Pulmonary lymph node (tissue), 1 donor: Measurements from ENCODE around the genes PRR3 and ABCF1.

DNA sequence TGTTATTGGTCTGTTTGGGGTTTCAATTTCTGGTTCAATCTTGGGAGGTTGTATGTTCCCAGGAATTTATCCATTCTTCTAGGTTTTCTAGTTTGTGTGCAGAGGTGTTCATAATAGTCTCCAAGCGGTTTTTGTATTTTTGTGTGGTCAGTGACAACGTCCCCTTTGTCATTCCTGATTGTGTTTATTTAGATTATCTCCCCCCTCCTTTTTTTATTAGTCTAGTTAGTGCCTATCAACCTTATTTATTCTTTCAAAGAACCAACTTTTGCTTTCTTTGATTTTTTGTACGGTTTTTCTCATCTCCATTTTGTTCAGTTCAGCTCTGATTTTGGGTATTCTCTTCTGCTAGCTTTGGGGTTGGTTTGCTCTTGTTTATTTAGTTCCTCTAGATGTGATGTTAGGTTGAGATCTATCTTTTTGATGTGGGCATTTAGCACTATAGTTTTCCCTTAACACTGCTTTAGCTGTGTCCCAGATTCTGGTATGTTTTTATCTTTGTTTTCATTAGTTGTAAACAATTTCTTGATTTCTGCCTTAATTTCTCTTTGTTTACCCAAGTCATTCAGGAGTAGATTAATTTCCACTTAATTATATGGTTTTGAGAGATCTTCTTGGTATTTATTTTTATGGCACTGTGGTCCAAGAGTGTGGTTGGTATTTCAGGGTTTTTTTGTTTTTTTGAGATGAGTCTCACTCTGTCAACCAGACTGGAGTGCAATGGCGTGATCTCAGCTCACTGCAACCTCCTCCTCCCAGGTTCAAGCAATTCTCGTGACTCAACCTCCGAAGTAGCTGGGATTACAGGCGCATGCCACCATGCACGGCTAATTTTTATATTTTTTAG lies 26.2 kb upstream of the TRIM39 start:
- PRO-cap = no peak

DNA sequence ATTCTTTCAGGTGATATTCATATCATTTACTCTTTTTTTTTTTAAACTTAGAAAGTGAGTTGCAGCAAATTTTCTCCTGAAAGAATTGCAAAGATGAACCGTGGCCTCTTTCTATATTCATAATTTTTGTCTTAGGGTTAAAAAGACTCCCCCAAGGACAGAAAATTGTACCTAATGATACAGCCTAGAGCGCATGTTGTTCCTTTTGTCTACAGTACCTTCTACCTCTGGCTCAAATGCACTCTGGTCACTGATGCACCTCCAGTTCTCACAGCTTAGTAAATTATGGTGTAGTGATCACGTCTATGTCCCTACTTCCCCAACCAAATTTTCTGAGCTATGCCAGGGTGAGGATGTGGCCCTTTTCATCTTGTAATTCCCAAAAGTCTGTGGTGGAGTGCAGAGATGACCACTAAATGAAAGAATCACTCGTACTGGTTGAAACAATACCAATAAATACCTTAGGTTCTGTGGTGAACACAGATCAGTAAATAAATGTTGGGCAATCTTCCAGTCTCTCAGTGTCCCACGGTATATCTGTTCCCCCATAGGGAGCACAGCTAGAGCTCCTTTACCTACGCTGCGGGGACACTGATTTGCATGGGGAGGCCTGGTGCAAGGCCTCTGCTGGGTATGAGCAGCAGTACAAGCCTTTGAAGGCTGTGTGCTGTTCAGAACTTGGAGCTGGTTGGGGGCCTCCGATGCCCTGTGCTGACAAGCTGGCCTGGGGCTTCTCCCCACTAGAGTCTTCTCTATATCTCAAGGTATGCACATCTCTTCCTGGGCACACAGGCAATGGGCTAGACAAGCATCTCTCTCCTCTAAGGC lies 20.6 kb upstream of the TRIM39 start:
- PRO-cap = no peak

DNA sequence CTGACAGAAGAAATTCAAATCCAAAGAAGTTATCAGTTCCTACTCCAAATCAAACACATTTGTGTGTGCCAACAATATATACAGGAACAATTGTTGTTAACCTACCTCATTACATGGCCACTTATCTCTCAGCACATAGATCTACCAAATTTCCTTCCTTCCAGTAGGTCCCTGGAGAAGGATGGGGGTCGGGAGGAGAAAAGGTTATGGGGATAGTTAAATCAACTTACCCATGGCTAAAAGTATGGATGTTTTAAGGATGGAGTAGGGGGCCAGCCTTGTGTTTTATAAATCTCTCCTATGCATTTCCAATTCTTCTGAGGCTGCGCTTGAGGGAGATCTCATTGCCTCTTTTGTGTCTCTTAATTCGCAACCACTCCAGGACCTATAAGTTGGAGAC lies 1.1 kb downstream of the TRIM39 start:
- PRO-cap = no peak

DNA sequence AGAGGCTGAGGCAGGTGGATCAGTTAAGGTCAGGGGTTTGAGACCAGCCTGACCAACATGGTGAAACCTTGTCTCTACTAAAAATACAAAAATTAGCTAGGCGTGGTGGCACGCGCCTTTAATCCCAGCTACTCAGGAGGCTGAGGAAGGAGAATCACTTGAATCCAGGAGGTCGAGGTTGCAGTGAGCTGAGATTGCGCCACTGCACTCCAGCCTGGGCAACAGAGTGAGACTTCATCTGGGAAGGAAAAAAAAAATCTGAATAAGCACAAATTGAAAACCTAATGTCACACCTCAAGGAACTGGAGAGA lies 40.0 kb downstream of the RPP21 start:
- PRO-cap = no peak

DNA sequence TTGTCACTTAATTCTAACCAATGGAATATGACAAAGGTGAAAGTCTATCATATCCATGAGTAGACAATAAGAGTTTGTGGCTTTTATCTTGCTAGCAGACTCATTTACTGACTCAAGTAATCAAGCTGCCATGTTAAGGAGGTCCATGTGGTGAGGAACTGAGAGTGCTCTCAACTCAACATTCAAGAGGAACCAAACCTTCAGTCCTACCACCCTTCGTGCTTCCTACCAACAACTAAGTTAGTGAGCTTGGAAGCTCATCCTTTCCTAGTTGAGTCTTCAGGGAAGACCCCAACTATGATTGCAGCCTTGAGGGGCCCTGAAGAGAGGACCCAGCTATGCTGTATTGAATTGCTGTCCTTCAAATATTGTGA lies 19.2 kb downstream of the HLA-E start:
- PRO-cap = no peak

- PRO-cap = no peak
These were observed 13.3 kb downstream of the GNL1 start for GRCh38 chr6:30542869-30543455.

- PRO-cap = unidirectional peak, minus-strand start at chr6:30555688
These were observed 837 bp downstream of the GNL1 start for GRCh38 chr6:30555531-30555773.

GRCh38 chr6:30557164-30558163 lies at the start of gene PRR3:
TSS of gene PRR3 (plus strand) at chr6:30557295.
- PRO-cap = bidirectional peak, plus-strand start at chr6:30557314, minus-strand start at chr6:30557220; bidirectional peak, plus-strand start at chr6:30557744, minus-strand start at chr6:30557661

- PRO-cap = bidirectional peak, plus-strand start at chr6:30571454, minus-strand start at chr6:30571254
These were observed at the start of gene ABCF1 for GRCh38 chr6:30571359-30571914. TSS of gene ABCF1 (plus strand) at chr6:30571442.

DNA sequence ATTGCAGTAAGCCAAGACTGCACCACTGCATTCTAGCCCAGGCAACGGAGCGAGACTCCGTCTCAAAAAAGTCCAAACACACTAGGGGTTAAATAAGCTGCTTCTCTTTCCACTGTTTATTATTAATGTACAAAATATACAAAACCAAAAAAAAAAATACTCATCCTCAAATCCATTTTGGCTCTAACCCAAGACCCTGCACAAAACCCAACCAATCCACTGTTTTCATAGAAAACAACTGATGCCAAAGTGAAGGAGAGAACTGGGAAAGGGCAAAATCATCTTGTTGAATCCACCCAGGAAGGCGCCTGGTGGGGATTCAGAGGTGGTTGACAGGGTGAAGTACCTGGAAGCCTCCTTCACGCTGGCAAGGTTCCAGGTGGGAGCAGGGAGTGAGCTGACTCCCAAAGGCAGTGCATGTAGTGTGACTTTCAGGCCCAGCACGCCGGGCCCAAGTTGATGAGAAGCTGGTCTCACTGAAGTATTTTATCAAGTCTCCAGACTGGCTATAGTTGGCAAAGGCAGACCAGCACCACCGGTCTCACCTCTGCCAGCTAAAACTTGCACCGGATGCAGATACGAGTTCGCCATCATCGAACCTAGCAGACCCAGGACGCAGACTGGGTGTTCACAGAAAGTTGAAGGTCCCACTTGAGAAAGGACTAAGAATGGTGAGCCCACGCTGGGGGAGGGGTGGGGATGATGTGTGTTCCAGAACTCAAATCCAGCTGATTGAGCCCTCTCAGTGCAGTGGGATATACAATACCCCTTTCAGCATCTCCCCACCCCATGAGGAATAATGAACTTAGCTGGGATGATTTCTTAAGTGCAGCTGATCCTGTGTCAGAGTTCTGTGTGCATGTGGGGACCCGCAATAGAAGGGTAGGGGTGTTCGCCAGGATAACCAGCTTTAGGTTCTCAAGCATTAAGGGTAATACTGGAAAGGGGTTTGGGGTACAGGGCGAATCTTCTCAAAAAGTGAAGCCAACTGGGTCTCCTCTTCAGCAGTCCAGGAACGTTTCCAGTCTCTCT lies 16.4 kb downstream of the PPP1R10 start:
- PRO-cap = no peak

DNA sequence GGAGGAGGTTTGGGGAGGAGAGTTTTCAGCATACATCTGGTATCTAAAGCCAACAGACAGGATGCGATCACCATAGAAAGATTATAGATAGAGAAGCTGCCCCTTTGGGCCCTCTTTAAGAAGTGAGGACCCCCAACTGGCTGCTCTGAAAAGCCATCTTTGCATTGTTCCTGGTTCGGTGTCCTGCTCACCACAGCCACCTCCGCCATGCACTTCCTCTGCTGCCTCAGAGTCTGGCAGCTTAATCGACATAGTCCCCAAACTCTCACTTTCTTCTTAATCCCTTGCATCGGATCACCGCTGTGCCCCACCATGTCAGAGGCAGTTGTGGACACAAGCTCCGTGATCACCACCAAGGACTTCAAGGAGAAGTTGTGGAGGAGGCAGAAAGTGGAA lies 6.6 kb downstream of the ATAT1 start:
- PRO-cap = no peak

DNA sequence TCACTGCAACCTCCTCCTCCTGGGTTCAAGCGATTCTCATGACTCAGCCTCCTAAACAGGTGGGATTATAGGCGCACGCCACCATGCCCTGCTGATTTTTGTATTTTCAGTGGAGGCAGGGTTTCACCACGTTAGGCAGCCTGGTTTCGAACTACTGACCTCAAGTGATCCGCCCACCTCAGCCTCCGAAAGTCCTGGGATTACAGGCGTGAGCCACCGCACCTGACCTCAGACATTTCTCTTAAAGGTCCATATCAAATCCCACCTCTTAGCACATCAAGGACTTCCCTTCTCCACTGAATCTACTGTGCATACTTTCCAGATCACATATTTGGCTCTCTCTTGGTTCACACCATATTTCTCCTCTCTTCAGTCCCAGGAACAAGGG lies 12.0 kb downstream of the C6orf136 start:
- PRO-cap = no peak

- PRO-cap = no peak
These were observed 1.4 kb upstream of the PPP1R18 start for GRCh38 chr6:30687727-30688404.

DNA sequence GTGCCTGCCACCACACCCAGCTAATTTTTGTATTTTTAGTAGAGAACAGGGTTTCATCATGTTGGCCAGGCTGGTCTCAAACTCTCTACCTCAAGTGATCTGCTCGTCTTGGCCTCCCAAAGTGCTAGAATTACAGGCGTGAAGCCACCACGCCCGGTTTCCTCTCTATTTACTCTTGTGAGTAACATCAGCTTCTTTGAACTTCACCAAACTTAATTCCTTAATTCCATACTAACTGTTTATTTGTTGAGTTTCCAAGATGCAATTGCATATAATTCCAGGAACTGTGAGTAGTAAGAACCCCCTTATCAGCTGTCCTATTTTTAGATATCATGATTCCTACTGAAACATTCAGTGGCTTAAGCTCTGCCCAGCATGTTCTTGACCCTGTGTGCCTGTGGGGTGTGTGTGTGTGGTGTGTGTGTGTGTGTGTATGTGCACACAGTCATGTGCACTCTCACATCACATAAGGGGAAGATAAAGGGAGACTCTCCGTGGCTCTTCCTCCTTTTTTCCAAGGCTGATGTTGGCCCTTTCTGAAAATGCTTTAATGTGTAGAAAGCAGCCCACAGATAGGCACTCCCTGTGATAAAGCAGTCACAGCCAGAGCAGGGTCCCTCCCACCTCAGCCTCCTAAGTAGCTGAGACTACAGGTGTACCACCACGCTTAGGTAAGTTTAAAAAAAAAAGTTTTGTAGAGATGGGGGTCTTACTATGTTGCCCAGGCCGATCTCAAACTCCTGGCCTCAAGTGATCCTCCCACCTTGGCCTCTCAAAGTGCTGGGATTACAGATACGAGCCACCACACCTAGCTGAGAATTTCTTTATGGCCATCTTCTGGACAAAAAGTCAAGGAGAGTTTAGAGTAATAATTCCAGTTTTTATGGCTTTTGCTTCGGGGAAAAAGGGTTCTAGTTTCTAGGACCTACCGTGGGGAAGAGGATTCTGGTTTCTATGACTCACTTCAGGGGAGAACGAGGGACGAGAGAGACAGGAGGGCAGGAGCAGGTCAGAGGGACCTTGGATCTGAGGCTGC lies 69.0 kb upstream of the IER3 start:
- PRO-cap = no peak

- PRO-cap = no peak
These were observed 6.8 kb upstream of the DDR1 start for GRCh38 chr6:30877306-30878214.

GRCh38 chr6:30881692-30882340 lies 2.5 kb upstream of the DDR1 start:
- PRO-cap = no peak

GRCh38 chr6:30882396-30883557 lies 1.5 kb upstream of the DDR1 start:
- PRO-cap = bidirectional peak, plus-strand start at chr6:30883370, minus-strand start at chr6:30883226

DNA sequence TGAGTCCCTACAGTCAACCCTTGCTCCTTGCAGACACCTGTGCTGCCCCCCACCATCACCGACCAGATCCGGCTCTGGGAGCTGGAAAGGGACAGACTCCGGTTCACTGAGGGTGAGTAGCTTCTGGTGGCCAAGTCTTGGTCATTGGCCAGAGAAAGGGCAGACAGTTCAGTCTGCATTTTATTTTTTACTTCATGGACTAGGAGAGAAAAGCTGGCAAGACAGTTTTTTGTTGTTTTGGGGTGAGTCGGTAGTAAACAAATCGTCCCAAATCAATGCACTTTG lies 820 bp upstream of the VARS2 start:
- PRO-cap = no peak

DNA sequence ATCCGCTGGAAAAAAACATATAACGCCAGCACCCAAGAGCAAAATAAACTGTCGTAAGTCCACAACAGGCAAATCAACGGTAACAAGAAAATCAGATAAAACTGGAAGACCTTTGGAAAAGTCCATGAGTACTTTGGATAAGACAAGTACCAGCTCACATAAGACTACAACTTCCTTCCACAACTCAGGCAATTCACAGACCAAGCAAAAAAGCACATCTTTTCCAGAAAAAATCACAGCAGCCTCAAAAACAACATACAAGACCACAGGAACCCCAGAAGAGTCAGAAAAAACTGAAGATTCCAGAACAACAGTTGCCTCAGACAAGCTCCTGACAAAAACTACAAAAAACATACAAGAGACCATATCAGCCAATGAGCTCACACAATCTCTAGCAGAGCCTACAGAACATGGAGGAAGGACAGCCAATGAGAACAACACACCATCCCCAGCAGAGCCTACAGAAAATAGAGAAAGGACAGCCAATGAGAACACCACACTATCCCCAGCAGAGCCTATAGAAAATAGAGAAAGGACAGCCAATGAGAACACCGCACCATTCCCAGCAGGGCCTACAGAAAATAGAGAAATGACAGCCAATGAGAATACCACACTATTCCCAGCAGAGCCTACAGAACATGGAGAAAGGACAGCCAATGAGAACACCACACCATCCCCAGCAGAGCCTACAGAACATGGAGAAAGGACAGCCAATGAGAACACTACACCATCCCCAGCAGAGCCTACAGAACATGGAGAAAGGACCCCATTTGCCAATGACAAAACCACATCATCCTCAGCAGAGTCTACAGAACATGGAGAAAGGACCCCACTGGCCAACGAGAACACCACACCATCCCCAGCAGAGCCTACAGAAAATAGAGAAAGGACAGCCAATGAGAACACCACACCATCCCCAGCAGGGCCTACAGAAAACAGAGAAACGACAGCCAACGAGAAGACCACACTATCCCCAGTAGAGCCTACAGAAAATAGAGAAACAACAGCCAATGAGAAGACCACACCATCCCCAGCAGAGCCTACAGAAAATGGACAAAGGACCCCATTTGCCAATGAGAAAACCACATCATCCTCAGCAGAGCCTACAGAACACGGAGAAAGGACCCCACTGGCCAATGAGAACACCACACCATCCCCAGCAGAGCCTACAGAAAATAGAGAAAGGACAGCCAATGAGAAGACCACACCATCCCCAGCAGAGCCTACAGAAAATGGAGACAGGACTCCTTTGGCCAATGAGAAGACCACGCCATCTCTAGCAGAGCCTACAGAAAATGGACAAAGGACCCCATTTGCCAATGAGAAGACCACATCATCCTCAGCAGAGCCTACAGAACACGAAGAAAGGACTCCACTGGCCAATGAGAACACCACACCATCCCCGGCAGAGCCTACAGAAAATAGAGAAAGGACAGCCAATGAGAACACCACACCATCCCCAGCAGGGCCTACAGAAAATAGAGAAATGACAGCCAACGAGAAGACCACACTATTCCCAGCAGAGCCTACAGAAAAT lies 8.7 kb downstream of the MUCL3 start:
- PRO-cap = no peak

DNA sequence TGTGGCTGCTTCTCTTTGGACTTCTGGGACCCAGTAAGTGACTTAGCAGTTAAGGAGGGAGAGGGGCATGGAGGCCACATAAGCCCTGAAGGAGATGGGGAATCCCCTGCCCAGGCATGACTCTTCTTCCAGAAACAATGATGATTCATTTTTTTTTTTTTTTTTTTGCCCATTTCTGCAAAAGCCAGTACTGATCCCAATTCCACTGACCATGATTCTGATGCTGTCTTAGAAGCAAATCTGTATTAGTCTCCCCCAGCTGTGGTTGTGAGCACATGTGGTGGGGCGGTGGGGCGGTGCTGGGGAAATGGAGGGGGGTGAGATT lies 432 bp downstream of the MUC22 start:
- PRO-cap = unidirectional peak, minus-strand start at position 136 of the sequence